ENCODE results near the genes FAM177B and DISP1.

- PRO-cap, result no peak
Observed at GRCh38 chr1:222026285-222026782, 284.4 kb upstream of the DUSP10 start.

DNA sequence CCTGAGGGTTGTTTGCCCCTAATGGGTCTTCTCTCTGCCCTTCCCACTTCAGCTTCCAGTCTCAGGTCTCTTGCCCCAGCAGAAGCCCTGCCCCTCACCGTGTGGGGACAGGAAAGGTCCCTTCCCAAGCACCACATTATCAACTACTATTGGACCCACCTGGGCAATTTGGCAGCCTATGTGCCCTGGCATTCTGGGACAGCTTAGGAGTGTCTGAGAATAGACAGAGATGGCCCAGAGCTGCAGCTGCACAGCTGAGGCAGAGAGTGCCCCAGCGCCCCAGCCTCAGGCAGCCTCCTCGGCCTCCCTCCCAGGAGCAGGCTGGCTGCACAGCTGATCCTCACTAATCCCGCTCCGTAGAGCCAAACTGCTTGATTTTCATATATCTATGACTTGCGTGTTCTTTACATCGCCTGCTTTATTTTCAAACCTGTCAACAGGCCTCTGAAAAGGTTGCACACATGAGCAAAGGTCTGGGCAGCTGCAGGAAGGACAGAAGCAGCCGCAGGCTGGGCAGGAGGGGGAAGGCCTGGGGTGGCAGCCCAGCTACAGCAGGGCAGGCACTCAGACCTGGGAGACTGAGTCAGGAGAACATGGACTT lies 301.5 kb upstream of the DUSP10 start:
- PRO-cap, result no peak

DNA sequence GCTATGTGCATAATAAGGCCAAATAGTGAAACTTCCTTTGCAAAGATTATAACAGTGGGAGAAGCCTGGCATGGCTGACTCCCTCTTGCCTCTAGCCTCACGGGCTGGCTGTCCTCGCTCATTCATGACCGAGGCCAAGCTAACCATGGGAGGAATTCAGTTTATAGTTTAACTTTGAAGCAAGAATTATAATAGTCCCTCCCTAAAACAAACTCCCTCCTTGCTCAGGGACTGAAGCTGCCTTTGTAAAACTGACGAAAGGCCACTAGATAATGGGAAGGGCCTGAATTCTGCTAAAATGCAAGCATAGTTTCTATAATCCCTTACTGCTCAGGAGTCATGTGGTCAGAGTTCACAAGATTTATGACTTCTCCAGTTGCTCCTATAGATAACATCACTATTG lies 26.7 kb downstream of the HHIPL2 start:
- PRO-cap, result no peak

DNA sequence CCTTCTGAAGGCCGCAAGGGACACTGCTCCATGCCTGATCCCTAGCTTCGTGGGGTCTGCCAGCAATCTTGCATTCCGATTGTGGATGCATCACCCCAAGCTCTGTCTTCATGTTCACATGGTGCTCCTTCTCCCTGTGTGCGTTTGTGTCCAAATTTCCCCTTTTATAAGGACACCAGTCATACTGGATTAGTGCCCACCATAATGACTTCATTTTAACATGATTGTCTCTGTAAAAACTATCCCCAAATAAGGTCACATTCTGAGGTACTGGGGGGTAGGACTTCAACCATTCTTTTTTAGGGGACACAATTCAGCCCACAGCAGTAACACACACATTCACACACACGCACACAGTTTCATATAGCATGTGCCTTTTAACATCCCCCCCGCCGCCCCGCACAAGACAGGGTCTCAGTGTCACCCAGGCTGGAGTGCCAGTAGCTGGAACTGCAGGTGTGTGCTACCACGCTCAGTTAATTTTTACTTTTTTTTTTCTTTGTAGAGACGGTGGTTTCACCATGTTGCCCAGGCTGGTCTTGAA lies 5.2 kb upstream of the HHIPL2 start:
- PRO-cap, result no peak

GRCh38 chr1:222627168-222627924 lies 9.4 kb downstream of the MIA3 start:
- PRO-cap, result no peak

- PRO-cap, result no peak
Observed at GRCh38 chr1:222627925-222628774, 10.3 kb downstream of the MIA3 start.

- PRO-cap, result no peak
Observed at GRCh38 chr1:222736843-222737939, at the start of gene FAM177B. FAM177B (plus strand) TSS chr1:222737202.

GRCh38 chr1:222814287-222815645 lies at the start of gene DISP1:
DISP1 (plus strand) TSS chr1:222815039.
- PRO-cap, result no peak

DNA sequence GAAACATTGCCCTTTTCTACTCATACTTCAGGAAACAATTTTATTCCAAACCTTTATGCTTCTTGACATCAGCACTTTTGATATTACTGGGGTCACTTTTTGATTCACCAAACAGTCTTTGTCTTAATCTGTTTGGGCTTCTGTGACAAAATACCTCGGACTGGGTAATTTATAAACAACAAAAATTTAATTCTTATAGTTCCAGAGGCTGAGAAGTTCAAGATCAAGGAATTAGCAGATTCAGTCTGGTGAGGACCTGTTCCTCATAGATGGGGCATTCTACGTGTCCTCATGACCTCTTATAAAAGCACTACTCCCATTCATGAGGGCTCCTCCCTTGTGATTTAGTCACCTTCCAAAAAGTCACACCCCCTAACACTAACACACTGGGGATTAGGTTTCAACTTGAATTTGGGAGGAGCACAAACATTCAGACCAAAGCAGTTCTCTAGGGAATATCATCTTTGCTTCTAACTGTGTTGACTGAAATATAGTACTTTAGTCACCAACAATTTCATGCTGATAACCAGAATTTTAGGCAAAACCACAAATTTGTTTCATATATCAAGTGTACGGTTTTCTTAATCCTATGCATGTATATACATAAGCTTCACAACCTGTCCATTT lies 141.5 kb downstream of the TLR5 start:
- PRO-cap, result no peak

DNA sequence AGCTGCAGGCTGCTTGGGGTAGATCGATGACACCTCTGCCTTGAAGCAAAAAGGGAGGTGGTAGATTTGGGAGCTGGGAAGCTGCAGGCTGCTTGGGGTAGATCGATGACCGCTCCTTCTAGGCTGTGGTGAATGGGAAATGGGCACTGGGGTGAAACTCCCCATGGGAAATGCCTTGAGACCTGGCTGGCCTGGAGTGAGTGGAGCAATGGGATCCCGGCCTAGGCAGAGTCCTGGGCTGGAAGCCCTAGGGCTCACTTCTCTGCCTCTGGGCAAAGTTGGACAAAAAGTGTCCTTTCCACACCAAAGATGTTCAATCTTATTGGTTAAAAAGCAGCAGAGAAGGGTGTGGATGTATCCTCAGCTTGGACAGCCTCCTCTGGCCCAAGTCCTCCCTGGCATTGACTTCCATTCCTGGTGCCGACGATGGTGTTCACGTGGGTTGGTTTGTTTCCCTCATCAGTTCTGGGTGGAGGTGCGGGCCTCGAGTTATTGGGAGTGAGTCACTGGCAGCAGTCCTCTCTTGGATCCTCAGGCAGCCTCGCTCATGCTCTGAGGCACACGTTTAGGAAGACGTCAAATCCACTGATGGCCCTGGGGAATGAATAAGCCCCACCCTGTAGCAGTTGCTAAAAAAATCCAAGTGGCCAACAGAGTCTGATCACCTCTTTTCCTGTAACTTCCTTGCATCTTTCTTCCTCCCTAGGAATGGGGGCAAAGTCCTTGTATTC lies 111.5 kb downstream of the TLR5 start:
- PRO-cap, result no peak

DNA sequence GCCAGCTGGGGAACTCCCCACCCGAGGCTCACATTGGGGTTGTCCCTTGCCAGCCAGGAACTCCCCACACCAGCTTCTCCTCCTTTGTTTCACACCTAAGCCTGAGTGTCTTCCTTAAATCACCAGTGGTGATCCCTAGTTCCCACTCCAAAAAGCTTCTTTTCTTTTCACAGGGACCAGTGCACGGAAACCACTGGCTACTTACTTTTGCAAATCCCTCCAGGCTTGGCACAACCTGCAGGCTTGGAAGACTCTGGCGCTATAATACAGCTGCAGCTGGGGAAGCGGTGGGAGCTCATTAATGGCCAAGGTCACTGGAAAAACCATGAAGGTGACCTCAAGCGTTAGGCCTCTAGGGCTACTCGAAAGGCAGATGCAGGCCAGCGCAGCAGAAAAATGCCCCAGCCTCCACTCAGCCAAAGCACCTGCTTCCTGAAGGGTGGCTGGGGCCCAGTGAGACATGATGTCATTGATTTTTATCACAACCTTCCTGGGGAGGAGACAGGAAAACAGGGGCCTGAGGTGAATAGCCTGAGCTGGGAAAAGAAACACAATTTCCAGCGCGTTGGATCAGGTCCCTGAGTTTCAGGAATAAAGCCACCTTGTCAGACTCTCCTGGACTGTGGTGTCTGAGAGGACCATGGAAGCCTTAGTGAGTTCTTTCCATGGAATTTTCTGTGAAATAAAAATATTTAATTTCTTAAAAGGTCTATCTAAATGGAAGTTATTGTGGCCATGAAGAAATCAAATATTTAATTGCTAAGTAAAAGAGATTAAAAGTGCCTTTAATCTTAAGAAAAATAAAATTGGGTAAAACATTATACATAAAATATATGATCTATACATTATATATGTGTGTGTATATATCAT lies 39.9 kb downstream of the TLR5 start:
- PRO-cap, result no peak

GRCh38 chr1:223320167-223320470 lies 43.9 kb downstream of the SUSD4 start:
- PRO-cap, result no peak

- PRO-cap, result no peak
Observed at GRCh38 chr1:223621128-223621988, 44.1 kb downstream of the CAPN8 start.

DNA sequence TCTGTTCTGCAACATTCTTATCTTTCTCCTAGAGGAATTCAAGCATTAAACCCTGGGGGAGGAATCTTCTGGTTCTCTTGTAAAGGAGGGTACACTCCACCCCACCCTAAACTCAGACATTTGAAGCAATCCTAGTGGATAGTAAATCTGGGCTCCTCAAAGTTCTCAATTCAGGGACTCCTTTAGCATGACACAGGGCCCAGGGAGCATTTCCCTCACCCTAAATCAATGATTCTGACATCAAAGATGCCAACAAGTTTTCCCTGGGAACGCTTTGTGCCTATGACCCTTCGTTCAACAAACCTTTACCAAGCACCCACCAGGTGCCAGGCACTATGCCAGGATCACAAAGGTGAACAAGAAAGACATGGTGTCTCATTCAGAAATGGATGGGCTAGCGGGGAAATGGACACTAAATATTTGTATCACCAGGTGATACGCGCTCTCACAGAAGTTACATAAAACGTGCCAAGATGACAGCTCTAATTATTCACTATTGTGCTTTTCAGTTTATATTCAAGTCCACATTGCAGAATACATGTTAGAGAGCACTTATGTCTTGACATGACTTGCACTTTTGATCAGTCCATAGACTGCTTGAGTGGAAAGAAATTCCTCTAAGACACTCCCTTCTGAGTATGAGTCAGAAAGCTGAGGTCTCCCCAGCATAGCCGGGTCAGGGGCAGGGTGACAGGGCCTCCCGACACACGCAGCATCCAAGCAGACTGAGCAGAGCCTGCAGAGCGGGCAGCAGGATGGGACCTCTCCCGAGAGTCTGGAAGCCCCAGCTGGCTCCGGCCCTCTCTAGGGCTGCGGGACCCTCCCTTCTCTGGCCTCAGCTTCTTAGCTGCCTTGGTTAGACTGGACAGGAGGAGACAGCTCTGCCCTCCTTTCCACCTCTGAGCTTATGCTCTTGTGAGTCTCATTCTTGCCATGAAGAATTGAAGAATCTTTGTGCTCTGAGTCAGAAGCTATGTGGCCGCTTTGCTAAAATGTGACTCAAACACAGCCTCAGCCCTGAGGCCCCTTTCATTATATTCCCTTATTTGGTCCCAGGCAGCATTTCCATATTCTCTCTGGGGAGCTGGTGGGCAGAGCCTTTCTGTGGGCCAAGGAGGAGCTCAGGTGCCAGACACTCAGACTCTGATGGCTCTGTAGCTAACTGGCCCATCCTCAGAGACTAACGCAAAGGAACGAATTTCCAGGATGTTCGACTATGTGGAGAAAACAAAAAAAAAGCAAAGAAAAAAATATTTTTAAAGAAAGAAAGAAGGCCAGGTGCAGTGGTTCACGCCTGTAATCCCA lies 11.4 kb upstream of the CAPN2 start:
- PRO-cap, result no peak

DNA sequence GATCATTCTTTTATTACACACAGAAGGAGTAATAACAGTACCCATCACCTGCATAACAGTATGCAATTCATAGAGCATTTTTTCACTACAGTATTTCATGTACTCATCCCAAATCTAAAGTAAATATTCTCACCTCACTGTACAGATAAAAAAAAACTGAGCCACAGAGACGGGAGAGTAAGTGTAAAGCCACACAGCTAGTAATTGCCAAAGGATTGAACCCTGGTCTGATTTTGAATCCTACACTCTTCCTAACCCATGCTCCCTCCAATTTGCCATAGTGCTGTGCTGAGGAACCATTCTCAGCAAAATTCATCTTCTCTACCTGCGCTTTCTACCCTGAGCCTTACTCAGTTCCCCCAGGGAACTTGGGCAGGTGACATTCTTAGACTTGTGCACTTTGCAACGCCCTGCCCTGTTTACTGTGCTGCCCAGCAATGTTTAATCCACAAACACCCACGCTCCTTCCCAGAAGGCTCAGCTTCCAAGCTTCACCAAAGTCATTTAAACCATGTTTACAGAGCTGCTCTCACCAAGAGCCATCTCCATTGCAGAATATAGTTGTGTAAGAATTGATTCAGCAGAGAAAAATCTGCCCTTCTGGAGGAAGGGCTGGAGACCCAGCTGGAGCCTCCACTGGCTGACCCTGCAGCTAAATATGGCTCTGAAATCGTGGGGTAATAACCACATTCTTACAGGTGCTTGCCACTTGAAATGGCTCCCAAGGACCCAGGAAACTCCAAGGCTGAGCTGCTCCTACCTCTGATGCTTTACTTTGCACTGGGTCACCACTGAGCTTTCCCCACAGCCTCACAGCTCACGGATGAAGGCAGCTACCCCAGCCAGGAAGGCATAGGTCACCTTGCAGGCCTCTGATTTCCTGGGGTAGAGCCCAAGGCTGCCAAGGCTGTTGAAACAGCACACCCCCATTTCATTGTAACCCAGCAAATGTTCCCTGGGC lies 8.6 kb downstream of the CAPN2 start:
- PRO-cap, result no peak

DNA sequence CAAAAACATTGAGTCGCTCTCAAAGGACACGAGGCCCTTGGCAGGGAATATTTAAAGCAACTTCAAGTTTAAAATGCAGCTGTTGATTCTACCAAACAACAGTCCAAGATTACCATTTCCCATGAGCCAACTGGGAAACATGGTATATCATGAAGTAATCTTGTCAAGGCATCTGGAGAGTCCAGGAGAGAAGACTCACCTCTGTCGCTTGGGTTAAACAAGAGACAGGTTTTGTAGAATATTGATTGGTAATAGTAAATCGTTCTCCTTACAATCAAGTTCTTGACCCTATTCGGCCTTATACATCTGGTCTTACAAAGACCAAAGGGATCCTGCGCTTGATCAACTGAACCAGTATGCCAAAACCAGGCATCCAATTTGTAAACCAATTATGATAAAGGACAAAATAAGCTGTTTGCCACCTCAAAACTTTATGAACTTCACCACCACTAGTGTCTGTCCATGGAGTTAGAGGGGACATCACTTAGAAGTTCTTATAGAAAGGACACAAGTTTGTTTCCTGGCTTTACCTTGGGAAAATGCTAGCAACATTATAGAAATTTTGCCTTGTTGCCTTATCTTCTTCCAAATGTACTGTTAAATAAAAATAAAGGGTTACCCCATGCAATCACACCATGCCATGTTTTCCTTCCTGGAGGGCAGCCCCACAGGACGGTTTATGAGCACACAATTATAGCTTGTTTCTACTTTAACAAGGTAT lies 63.0 kb downstream of the CAPN2 start:
- PRO-cap, result no peak

DNA sequence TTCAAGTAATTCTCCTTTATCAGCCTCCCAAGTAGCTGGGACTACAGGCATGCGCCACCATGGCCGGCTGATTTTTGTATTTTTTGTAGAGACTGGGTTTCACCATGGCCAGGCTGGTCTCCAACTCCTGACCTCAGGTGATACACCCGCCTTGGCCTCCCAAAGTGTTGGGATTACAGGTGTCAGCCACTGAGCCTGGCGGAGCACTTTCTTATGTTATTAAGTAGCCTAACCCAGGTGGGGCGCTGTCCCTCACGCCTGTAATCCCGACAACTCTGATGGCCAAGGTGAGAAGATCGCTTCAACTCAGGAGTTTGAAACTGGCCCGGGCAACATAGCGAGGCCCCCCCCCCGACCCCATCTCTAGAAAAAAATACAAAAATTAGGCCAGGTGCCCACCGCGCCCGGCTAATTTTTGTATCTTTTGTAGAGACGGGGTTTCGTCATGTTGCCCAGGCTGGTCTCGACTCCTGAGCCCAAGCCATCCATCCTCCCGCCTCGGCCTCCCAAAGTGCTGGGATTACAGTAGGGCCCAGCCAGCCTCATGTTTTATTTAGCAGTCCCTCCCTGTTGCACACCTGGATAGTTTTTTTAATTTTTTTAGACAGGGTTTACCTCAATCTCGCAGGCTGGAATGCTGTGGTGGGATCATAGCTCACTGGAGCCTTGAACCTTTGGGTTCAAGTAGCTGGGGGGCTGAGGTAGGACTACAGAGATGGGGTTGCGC lies 122.1 kb upstream of the FBXO28 start:
- PRO-cap, result no peak

DNA sequence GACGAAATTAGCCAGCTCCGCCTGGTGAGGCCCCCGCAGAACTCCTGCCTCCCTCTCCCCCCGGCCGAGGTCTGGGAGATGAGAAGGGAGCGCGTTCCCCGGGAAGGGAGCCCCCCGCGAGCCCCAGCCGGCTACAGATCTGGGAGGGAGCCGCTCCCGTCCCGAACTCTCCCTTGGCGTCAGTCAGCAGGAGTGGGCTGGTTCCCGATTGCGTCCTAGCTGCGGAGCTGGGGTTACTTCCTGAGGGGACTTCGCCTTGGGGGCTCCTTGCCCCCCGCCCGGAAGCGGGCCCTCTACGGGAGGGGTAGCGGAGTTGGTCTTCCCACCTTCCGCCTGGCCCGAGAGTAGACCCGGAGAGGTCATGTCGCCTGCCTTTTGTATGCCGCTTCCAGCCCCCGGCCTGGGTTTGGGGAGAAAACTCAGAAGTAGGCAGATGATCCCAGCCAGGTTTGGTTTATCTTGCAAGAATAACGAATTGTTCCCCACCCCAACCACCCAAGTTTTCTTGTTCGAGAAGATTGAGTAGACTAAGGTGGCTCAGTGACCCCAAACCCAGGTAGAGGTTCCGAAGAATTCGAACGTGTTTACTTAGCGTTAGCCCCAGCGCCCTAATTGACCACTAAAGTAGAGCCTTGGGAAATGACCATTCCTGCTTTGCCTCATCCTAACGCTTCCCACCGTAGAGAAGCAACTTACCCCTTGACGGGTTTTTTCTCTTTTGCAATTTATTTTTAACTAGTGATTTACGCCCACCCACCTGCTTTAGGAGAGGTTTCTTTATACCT lies 654 bp downstream of the FBXO28 start:
- PRO-cap, result unidirectional peak, minus-strand start at position 194 of the sequence

GRCh38 chr1:224168668-224169513 lies 14.1 kb upstream of the DEGS1 start:
- PRO-cap, result no peak

GRCh38 chr1:224184664-224184998 lies 1.6 kb downstream of the DEGS1 start:
- PRO-cap, result no peak